HT1080 (cell line): Measurements from ENCODE around the genes MBD3L3 and MAP2K7.

RAMPAGE:
- cytosol, long total RNA: no peak
- long total RNA: no peak
- nucleus, long total RNA: no peak
Measured at GRCh38 chr19:6521807-6522730, 8.8 kb upstream of the TNFSF9 start.

DNA sequence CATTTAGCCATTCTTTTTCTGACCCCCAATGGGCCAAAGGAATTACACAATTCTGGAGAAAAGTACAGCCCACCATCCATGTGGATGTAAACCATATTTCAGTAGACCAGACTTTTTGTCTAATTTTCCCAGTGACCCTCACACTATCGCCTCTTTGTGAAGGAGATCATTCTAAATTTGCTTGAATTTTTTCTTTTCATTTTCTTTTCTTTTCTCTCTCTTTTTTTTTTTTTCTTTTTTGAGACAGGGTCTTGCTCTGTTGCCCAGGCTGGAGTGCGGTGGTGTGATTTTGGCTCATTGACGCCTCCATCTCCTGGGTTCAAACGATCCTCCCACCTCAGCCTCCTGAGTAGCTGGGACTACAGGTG, 15.3 kb downstream of the C3 start:
RAMPAGE:
- cytosol, long total RNA: no peak
- long total RNA: no peak
- nucleus, long total RNA: no peak

DNA sequence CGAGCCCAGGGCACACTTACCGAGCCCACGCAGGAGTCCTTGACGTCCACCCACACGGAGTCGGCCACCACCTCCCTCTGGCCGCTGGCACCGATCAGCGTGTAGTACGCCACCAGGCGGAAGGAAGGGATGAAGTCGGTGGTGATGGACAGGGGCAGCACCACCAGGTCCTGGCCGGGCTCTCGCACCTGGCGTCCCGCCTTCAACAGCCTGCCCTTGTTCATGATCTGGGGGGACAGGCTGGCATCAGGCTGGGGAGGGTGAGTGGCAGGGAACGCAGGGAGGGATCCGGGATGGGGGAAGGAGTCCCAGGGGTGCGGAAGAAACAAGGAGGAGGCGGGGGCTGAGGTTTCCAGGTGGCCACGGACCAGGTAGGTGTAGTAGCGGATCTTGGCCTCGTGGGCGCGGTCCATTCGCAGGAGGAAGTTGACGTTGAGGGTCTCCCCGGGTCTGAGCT, 9.8 kb downstream of the C3 start:
RAMPAGE:
- cytosol, long total RNA: no peak
- long total RNA: no peak
- nucleus, long total RNA: no peak

RAMPAGE:
- cytosol, long total RNA: no peak
- long total RNA: no peak
- nucleus, long total RNA: no peak
Measured at GRCh38 chr19:6724476-6725115, 4.1 kb upstream of the C3 start.

DNA sequence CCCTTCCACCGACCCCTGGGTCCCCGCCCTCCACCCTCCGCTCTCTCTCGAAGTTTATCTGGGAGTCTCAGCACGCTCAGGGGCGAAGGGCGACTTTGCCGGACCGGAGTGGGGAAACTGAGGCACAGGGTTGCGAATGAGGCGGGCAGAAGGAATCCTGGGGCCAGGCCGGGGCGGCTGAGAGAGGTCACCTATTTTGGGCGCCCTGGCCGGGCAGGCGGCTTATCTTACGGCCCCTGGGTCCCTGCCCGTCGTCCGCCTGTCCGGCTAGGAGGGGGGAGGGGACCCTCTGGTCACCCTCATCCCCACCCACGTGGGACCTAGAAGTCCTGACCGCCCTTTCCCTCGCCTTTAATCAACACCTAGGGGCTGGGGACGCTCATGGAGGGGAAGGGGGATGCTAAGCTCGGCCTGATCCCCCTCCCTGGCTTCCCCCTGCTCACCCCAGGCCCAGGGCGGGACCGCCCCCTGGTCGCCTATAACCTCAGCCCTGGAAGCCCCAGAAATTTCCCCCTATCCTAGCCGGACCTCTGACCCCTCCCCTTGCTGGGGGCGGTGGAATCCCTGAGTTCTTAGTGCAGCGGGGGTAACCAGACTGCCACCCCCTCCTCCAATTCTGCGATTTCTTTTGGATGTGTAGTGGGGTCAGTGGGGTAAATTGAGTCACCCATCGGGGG, 540 bp downstream of the TRIP10 start:
RAMPAGE:
- cytosol, long total RNA: no peak
- long total RNA: no peak
- nucleus, long total RNA: no peak

DNA sequence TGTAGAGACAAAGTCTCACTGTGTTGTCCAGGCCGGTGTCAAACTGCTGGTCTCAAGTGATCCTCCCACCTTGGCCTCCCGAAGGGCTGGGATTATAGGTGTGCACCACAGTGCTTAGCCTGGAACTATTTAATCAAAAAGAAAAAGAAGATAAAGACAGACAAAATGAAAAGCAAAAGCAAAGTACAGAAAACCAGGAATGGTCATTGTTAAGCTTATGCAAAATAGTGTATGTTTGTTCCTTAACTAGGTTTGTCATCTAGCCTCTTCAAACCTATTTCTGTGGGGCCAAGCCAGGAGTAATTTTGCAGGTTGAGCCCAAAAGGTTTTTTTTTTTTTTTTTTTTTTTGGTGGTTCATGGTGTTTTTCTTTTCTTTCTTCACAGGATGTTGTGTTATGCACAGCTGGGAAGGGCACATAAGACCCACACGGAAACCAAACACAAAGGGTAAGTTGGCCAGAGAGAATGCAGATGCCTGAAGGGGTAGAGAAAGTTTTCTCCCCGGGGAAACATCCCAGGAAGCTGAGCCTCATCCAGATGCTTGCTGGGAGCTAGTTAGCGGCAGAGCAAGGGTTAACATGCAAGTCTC, 2.8 kb downstream of the ADGRE1 start:
RAMPAGE:
- cytosol, long total RNA: no peak
- long total RNA: no peak
- nucleus, long total RNA: no peak

RAMPAGE:
- cytosol, long total RNA: no peak
- long total RNA: no peak
- nucleus, long total RNA: no peak
Measured at GRCh38 chr19:7058465-7059120, at the start of gene MBD3L3. Gene MBD3L3, minus strand, starts transcription at chr19:7058676.

RAMPAGE:
- cytosol, long total RNA: no peak
- long total RNA: no peak
- nucleus, long total RNA: no peak
Measured at GRCh38 chr19:7202768-7203778, 91.1 kb downstream of the INSR start.

RAMPAGE:
- cytosol, long total RNA: no peak
- long total RNA: no peak
- nucleus, long total RNA: no peak
Measured at GRCh38 chr19:7330419-7330618, 18.4 kb upstream of the ARHGEF18 start.

RAMPAGE:
- cytosol, long total RNA: no peak
- long total RNA: no peak
- nucleus, long total RNA: no peak
Measured at GRCh38 chr19:7472126-7472710, 16.6 kb downstream of the PEX11G start.

DNA sequence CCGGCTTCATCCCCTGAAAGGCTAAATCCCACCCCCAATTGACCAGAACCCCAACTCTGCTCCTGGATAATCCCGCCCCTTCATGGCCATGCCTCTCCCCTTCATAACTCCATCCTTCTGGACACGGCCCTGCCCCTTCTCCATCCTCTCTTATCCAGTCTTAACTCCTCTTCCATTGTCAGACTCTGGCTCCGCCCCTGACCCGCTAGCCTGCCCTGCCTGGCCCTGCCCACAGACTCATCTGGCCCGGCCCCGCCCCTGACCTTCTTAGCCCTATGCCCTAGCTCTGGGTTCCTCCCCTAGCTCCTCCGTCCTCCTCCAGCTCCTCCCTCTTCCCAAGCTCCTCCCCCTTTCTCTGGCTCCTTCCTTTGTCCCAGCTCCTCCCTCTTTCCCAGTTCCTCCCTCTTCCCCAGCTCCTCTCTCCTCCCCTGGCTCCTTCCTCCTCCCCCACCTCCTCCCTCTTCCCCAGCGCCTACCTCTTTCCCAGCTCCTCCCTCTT, 9.1 kb downstream of the TEX45 start:
RAMPAGE:
- cytosol, long total RNA: no peak
- long total RNA: no peak
- nucleus, long total RNA: no peak

DNA sequence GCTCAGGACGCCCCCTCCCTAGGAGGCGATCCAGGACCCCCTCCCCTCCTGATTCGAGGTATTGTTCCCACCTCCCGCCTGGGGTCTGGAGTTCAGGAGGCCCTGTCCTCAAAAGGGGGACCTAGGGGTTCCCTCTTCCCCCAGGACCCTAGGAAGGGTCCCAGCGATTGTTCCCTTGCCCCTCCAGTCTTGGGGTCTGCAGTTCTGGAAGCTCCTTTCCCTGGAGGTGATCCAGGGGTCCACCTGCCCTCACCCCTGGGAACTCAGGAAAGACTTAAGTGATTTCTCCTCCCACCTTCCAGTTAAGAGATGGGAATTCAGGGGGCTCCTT, 610 bp downstream of the ZNF358 start:
RAMPAGE:
- cytosol, long total RNA: no peak
- long total RNA: no peak
- nucleus, long total RNA: no peak

RAMPAGE:
- cytosol, long total RNA: no peak
- long total RNA: no peak
- nucleus, long total RNA: no peak
Measured at GRCh38 chr19:7534396-7534833, 1.1 kb upstream of the PNPLA6 start.

GRCh38 chr19:7658238-7658899, 10.5 kb upstream of the RETN start:
RAMPAGE:
- cytosol, long total RNA: no peak
- long total RNA: no peak
- nucleus, long total RNA: no peak

DNA sequence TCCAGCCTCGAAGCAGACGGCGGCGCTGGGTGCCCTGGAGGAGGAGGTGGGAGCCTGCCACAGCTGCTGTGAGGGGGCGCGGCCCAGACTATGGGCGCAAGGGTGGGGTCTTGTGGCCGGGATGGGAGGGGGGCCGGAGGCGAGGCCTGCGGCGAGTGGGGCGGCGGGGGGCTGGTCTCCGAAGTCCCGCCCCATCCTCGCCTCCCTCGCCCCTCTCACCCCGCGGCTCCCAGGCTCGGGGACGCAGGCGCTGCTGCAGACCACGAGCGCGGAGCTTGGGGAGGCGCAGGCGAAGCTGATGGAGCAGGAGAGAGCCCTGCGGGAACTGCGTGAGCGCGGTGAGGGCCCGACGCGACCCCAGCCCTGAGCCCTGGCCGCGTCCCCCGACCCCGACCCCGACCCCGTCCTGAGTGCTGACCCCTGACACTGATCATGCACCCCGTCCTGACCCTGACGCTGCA, 25.6 kb downstream of the CLEC4M start:
RAMPAGE:
- cytosol, long total RNA: no peak
- long total RNA: no peak
- nucleus, long total RNA: no peak

RAMPAGE:
- cytosol, long total RNA: no peak
- long total RNA: no peak
- nucleus, long total RNA: no peak
Measured at GRCh38 chr19:7852790-7853846, 21.1 kb downstream of the PRR36 start.

GRCh38 chr19:7873252-7873536, 996 bp downstream of the PRR36 start:
RAMPAGE:
- cytosol, long total RNA: no peak
- long total RNA: no peak
- nucleus, long total RNA: no peak

GRCh38 chr19:7903758-7904865, at the start of gene MAP2K7:
Gene MAP2K7, plus strand, starts transcription at chr19:7903877.
RAMPAGE:
- cytosol, long total RNA: no peak
- long total RNA: no peak
- nucleus, long total RNA: no peak

DNA sequence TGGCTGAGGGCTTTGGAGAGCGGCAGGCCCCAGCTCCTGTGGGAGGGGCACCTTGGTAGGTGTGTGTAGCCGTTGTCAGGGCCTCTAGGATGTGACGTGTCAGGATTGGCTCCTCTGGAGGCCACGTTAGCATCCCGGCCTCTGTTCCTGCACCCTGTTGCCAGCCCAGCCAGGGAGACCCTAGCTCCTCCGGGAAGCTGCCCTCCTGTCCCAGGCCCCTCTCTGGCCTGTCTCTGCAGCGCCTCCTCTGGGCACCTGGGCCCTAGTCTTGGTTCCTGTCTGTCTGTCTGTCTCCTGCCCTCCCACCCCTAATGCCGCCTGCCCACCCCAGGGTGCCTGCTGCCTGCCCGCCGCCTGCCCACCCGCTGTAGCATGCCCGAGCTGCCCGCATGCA, 4.9 kb downstream of the MAP2K7 start:
RAMPAGE:
- cytosol, long total RNA: no peak
- long total RNA: no peak
- nucleus, long total RNA: no peak

DNA sequence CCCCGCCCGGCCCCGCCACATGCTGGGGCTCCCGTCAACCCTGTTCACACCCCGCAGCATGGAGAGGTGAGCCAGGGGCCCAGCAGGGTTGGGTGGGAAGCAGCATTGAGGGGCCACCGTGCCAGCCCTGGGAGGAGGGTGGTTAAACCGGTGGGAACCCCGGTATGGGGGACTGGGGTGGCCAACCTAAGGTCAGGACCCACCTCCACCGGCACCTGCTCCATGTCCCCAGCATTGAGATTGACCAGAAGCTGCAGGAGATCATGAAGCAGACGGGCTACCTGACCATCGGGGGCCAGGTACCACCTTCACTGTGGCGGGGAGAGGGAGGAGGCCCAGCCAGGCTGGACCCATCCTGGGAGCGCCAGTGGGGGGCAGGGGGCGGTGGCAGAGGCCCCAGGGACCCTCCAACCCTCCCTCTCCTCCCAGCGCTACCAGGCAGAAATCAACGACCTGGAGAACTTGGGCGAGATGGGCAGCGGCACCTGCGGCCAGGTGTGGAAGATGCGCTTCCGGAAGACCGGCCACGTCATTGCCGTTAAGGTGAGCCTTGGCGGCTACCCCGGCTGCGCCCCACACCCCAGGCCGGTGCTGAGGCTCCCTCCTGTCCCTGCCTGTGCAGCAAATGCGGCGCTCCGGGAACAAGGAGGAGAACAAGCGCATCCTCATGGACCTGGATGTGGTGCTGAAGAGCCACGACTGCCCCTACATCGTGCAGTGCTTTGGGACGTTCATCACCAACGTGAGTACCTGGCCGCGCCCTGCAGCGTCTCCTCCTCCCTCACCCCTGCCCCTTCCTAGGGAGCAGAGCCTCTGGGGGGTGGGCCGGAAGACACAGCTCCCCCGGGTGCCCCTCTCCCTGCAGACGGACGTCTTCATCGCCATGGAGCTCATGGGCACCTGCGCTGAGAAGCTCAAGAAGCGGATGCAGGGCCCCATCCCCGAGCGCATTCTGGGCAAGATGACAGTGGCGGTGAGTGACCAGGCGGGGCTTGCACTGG, 4.5 kb upstream of the TGFBR3L start:
RAMPAGE:
- cytosol, long total RNA: no peak
- long total RNA: no peak
- nucleus, long total RNA: no peak